Fibroblast of the aortic adventitia (primary cell): ENCODE results near the genes PIK3R3, P3R3URF, RAD54L, MKNK1 and CYP4X1.

GRCh38 chr1:45343869-45344715 lies 4.1 kb downstream of the TOE1 start:
- CAGE, long polyA plus RNA = no peak

GRCh38 chr1:45643766-45644481 lies 20.1 kb upstream of the CCDC17 start:
- CAGE, long polyA plus RNA = no peak

DNA sequence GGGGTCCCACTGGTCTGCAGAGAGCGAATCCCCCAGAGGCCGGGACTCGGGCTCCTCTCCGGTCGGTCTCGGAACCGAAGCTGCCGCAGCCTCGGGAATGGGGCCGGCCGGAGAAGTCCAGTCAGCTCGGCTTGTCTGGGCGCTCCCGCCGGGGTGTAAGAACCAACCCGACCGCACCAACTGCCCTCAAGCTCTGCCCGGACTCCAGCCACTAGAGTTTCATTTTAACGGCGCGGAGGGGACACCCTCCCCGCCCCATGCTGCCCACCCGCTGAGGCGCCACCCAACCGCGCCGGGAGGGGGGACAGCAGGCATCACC lies at the start of gene PIK3R3:
Gene PIK3R3, minus strand, starts transcription at position 199 of the 319 bp plus-strand sequence.
- CAGE, long polyA plus RNA = no peak

GRCh38 chr1:46176395-46176918 lies at the start of gene P3R3URF:
Gene P3R3URF (minus strand): TSS chr1:46176488.
- CAGE, long polyA plus RNA = no peak

GRCh38 chr1:46204088-46204965 lies 1.2 kb downstream of the LURAP1 start:
- CAGE, long polyA plus RNA = no peak

DNA sequence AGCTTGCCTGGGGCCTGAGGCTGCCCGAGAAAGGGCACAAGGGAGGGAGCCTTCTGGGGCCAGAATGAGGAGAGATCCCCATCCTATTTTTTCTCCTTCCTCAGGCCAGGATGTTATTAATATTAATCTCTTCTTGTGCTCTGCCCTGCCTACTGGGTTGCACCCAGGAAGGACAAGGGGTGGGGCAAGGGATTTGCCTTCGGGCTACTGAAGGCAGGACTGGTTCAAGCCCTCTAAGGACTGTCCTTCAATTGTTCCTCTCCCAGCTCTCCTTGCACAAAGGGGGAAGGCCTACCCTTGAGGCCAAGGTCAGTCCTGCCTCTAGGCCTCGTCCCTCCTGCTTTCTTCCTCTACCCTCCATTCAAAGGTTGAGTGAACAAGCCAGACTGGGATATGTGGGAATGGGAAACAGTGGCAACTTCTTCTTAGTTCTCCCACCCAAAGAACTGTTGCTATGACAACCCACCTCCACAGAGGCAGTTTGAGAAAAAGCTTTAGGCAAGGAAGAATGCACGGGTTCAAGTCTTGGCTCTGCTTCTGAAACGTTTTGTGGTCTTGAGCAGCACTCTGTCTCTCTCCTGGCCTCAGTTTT lies 2.6 kb downstream of the LURAP1 start:
- CAGE, long polyA plus RNA = no peak

DNA sequence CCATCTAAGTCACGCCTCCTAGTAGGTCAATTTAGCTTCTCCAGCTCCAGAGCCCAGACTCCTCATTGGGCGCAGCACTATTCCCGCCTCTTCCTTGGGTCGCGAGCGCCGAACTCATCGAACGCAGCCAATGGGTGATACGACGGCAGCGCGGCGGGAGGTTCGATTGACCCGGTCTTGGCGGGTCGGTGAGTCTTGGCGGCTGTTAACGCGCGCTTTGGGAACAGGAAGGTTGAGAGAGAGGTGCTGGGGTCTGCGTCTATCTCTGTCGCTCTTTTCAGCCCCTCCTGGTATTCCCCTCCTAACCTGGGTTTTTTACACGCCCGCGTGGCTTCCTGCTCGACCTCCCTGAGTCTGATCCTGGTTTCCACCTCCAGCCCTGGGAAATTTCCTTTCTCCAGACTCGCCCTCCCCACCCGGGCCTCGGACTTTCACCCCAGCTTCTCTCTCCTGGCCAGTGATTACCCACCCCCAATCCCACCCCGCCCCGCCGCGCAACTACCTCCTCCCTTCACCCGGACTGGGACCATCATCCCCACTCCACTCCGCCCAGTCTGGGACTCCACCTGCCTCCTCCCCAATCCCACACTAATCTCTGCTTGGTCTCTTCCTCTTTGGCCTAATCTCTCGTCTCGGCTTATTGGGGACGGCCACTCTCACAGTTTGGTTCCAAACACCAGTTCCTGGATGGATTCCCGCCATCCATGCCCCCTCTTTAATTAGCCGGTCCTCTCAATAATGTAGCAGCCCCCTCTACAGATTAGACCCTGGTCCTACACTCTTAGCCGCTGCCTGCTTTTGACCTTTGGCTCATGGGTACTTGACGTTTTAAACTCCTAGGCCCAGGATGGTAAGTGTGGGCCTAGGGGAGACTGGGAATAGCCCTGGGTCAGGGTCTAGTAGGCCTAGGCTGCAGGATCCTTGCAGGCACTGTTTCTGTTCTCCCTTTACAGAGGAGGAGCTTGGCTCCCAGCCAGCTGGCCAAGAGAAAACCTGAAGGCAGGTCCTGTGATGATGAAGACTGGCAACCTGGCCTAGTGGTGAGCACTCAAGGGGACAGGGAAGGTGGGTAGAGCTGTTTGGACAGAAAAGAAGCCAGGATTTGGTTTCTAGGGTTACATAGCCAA lies at the start of gene RAD54L:
Gene RAD54L, plus strand, starts transcription at position 205 of the 1,127 bp plus-strand sequence.
- CAGE, long polyA plus RNA = no peak

- CAGE, long polyA plus RNA = no peak
Observed at GRCh38 chr1:46302488-46302686, 1.0 kb downstream of the LRRC41 start.

DNA sequence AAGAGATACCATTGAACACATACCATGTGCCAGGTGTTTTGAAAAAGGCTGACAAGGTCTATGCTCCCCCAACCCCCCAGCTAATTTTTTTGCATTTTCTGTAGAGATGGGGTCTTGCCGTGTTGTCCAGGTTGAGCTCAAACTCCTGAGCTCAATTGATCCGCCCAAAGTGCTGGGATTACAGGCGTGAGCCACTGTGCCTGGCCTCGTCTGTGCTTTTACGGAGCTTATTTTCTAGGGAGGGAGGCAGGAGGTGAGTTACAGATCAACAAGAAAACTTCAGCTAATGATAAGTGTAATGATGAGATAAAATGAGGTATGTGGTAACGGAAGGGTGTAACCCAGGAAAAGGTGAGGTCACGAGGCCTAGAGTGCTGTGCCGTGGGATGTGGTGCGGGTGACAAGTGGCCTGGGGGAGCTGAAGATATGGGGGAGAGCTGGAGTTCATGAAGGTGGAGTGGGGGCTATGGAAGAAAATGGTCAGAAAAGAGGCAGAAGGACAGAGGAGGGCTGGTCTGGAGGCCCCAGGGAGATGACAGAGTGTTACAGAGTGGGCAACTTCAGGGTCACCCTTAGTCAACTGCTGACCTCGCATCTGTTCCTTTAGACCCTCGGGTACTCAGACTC lies 28.3 kb downstream of the FAAH start:
- CAGE, long polyA plus RNA = no peak

GRCh38 chr1:46522979-46523390 lies 12.3 kb downstream of the TMEM275 start:
- CAGE, long polyA plus RNA = no peak

- CAGE, long polyA plus RNA = no peak
Observed at GRCh38 chr1:46603870-46604923, at the start of gene MKNK1. Gene MKNK1 (minus strand): TSS chr1:46604268.

- CAGE, long polyA plus RNA = no peak
Observed at GRCh38 chr1:46607356-46607892, 3.4 kb upstream of the MKNK1 start.

DNA sequence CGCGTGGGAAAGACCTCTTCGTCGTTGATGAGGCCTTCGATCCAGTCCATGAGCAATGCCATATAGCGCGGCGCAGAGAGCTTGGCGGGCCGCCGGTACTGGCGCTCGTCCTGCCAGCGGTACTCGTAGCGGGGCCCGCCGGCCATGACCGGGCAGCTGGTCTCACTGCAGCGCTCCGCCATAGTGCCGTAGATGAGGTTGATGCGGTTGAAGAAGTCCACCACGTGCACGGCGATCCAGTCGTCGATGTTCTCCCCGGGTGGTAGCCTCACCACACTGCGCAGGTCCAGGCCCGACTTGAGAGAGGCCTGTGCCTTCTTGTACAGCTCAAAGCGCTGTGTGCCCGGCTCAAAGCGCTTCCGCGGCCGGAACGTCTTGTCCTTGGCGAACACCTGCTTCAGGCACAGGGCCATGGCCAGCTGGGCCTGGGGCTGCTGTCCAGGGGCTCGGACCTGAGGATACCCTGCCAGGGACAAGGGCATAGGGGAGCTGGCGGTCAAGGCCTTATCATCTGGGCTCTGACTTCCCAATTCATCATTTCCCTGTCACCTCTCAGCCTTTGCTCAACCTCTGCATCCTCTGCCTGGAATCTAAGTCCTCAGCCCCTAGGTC lies 3.6 kb downstream of the MOB3C start:
- CAGE, long polyA plus RNA = no peak

GRCh38 chr1:46664869-46665410 lies 3.2 kb downstream of the ATPAF1 start:
- CAGE, long polyA plus RNA = no peak

DNA sequence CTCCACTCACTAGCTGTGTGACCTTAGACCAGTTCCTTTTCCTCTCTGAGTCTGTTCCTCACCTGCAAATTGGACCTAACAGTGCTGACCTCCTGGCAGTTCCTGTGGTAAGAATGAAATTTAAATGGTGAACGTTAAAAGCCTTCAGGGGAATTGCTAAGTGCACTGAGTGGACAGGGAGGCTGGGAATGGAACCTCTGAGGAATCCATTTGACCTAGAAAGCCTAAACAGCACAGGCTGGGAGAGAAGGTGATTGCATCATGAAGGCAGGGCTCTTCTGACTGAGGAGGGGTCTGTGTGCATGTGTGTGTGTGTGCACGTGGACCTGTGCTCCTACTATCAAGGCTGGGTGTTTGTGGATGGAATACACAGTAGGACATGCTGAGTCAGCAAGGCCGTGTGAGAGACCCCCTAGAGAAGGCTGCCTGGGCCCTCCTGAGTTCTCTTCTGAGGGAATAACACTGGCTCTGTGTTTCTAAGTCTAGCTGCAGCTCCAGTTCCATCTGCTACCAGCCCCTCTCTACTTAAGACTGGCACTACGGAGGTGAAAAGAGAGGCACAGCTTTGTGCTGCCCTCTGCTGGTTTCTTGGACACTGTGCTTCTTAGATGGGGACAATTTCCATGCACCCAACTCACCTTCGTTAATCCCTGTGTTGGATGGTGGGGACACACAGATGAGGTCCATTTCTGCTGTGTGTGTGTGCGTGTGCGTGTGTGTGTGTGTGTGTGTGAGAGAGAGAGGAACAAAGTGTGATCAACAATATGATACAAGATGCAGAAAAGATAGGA lies 6.1 kb upstream of the EFCAB14 start:
- CAGE, long polyA plus RNA = no peak

DNA sequence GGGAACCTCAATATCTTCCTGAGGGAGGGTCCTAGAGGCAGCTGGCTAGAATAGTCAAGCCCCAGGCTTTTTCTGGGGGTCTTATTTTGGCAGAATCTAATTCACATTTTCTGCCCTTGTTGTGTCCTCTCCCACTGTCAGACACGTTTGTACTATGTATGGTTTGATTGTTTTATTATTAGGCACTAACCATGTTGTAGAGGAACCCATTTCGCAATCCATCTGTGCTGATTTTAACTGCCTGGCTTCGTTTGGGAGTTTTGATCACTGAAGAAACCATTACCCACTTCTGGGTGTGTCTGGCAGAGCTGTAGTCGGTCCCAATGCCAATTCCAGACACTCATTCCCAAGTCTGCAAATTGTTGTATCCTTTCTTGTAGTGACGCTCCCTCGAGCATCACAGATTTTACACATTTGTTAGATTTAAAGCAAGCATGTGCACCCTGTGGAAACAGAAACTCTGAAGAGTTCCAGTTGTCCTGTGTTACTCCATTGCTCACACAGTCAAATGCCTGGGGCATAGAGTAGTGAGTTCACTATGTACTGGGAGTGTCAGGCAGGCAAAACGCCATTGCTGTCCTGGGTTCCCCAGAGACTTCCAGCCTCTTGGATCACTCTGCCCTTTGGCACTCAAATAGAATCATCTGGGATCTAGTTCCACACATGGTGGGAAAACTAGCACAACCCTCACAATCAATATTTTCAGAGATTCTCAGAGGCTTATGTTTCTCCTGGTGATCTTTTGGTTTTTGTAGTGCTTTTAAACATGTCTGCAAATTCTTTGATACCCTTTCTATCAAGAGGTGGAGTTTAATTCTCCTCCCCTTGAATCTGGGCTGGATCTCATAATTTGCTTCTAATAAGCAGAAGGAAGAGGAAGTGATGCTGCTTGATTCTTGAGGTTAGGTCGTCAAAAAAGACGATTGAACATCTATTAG lies 31.1 kb upstream of the EFCAB14 start:
- CAGE, long polyA plus RNA = no peak

GRCh38 chr1:47023363-47024541 lies at the start of gene CYP4X1:
Gene CYP4X1 (plus strand): TSS chr1:47023669.
- CAGE, long polyA plus RNA = no peak

DNA sequence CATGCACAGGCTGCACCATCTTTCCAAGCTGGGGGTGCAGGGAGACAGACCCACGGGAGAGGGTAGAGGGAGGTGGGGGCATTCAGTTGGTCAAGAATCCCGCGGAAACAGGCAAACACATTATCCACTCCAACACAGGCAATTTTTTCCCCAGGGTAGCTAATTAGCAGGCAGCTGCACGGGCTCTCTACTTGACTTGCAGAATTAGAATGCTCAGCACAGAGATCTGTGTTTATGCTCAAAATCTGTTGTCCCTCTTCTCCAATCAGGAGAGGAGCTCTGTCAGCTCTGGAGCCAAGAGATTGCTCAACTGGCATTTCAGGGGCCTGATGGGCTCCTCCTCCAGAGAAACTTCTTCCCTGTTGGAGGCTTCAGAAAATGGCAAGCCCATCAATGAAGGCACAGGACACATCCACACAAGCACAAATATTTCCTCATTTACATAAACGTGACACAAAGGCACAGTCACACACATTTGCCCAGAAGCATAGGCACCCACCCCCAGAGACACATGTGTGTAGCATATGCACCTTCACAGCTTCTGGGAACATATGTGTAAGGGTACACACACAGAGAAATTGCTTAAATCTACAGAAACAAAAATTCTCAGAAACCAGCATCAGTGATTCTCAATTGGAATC lies 267.9 kb downstream of the FOXD2 start:
- CAGE, long polyA plus RNA = no peak

DNA sequence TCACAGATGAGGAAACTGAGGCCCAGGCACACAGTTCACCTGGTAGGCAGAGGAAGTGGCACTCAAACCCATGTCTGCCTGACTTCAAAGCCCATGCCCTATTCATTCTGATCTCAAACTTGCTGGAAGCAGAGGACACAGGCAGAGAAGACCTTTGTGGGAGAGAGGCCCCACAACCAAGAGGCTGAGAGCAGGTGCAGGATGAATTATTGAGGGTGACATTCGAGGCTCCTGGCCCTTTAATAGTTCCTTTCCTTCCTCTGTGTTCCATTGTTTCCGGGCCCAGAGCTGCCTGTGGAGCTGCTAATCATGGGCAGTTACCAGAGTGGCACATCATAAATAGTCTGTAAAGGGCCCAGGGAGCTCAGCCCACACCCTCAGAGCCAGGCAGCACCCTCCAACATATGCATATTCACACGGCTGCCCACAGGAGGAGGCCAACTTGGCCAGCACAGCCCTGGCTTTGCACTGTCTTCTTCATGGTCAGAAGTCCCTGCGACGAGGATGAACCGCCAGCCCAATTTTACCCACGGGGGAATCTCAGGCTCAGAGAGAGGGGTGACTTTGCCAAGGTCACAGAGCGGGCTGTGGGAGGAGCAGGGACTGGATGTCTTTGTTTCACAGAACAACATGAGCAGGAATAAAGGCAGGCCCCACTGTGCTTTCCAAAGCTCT lies 172.6 kb downstream of the TRABD2B start:
- CAGE, long polyA plus RNA = no peak

DNA sequence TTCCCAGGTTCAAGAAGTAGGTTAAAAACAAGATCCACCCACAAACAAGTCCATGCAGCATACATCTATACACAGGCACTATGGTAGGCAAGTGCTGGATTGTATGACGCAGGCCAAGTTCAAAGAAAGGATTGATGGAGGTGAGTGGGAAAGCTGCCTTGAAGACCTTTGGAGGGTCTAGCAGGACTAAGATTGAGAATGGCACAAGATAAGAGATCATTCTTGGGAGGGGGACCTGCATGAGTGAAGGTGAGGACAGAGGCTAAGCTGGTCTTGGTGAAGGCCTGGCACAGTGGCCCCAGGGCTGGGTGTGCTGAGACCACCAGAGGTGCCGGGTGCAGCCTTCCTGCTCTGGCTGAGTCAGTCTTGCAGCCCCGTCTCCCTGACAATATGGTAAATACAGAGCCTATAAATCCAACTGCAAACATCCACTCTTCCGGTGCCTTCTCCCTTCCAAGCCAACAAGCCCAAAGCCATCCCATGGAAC lies 70.2 kb downstream of the TRABD2B start:
- CAGE, long polyA plus RNA = no peak